Measurements from ENCODE around the gene TM4SF1.

DNA sequence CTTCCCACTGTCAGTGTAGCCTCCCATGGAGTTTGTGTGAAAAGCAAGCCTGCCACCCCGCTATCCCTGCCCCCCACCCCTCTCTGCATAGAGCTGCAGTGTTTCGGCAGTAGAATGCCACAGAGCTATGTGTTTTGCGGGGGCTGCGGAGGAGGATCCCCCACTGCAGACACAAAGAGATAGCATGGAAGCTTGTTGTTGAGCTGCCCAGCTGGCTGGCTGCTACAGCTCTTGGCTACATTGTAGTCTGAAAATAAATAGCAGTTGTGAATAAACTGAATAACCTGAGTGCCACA lies 53.2 kb upstream of the PLSCR5 start:
- PRO-cap, result no peak
- RAMPAGE, long total RNA, 2 experiments, result no peak in any of the 2 experiments

DNA sequence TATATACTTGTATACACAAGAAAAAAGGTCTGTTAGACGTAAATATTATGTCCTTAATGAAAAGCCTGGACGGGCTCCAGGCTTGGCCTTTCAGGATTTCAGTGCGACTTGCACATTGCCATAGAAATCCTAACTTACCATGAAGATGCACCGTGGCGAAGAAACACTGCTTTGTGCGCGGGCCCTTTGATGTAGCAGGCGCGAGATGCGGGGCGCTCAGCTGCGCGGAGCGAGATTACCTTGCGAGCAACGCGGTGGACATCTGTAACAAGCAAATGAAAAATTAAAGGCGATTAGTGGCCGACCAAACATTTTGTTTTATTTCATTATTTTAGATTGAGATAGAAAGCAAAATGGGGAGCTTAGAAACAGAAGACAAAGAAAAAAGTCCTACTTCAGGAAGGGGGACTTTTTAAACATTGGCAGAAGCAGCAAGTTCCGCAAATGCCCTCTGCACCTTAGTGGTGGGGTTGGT lies 17.7 kb downstream of the ZIC4 start:
- PRO-cap, result no peak
- RAMPAGE, long total RNA, 2 experiments, result no peak in any of the 2 experiments

DNA sequence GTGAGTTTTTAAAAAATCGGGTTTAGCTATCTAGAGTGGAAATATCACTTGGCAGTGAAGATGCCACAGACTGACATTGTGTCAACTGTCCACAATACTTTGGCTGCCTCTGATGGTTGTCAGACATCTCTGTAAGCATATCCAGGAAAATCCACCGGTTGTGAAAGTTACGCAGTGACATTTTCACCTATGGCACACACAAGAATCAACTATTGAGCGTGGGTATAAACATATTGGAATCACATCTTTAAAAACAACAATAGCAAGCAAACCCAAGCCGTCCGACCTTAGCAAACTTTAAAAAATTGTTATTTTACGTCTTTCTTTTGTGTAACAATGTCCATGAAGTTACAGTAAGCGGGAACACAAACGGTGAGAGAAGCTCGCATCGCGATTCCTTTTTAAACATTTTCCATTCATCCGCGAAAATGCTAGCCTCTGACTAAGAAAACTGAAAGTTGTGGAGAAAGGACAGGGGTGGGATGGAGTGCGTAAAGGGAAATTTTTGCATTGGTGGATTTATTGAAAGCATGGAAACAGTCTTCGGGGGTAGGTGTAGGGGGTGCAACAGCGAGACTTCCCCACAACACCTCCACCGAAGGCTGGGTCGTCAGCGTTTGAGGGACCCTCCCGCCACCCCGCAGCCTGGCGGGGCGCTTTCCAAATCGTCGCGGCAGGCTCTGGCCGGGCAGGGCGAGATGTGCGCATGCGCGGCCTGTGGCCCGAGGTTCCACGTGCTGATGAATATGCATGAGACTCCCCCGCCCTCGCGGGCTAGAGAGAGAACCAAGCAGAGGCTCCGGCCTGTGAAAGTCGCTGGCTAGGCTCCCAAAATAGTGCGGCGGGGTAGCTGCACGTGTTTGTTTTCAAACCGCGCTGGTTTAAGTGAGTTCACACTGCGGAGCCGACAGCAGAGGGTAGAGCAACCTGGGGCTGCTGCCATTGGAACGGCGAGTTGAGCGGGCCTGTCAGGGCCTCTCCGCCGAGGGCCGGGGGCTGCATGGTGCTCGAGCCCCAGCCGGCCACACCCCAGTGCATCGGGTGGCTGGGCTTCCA lies 9.7 kb downstream of the ZIC1 start:
- PRO-cap, result bidirectional peak, plus-strand start at position 888 of the sequence, minus-strand start at position 682 of the sequence
- RAMPAGE, long total RNA, 2 experiments, result no peak in any of the 2 experiments

GRCh38 chr3:148602203-148602686 lies 95.5 kb upstream of the AGTR1 start:
- PRO-cap, result no peak
- RAMPAGE, long total RNA, 2 experiments, result no peak in any of the 2 experiments

GRCh38 chr3:148731452-148731953 lies 33.8 kb downstream of the AGTR1 start:
- PRO-cap, result no peak
- RAMPAGE, long total RNA, 2 experiments, result no peak in any of the 2 experiments

GRCh38 chr3:148735145-148735559 lies 37.4 kb downstream of the AGTR1 start:
- PRO-cap, result no peak
- RAMPAGE, long total RNA, 2 experiments, result no peak in any of the 2 experiments

DNA sequence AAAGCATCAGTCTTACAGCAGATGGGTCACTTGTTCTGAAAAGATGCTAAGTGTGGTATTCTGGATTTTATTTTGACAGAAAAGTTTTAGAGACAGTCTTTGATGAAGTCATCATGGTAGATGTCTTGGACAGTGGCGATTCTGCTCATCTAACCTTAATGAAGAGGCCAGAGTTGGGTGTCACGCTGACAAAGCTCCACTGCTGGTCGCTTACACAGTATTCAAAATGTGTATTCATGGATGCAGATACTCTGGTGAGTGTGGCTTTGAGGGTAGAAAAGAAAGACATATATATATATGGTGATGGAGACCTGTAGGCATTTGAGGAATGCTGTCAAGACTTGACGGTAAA lies 4.9 kb downstream of the GYG1 start:
- PRO-cap, result no peak
- RAMPAGE, long total RNA, 2 experiments, result no peak in any of the 2 experiments

GRCh38 chr3:149031017-149031840 lies 39.9 kb downstream of the GYG1 start:
- PRO-cap, result no peak
- RAMPAGE, long total RNA, 2 experiments, result no peak in any of the 2 experiments

- PRO-cap, result no peak
- RAMPAGE, long total RNA, 2 experiments, result no peak in any of the 2 experiments
Observed at GRCh38 chr3:149373675-149374340, 3.6 kb downstream of the TM4SF1 start.

DNA sequence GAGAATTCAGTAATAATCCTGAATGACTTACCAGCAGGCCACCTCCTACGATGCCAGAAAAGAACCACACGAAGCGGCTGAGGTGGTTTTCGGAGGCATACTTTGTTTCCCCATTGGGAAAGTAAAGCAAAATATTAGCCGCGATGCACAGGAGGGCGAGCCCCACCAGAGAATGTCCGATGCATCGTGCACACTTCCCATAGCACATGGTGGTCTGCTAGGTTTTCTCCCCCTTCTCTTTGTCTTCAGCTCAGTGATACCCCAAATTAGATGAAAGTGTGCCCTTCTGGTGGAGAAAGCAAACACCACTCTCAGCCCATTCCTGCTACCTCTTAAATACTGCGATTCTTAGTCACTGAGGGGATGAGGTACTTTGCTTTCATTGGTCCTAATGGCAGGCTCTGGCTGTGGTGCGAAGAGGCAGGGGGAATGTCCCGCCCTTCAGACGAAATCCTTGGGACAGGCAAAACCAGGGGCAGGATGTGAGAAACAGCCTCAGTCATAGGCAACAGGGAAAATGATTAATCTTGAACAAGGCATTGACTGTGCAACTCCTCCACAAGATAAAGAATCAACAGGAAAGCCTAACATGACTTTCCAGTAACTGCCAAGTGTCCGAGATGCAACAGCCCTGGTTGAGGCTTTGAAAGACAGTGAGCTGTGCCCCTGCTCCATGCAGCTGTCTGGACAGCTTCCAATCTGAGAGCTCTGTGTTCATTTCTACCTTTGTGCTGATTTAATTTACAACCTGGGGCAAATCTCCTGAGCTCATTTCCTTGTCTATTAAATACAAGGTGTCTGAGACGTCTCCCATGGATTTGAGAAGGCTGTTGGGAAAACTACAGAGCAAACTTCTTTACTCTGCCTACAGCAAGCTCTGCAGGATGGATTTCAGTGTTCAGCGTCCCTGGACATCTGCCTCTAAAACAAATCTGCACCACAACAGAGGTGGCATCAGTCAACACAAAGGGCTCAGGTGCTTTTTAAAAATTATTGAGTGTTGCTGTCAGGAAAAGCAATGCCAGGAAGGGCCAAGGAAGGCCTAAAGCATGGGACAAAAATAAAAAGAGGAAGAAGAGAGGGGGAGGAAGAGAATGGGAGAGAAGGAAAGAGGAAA lies at the start of gene TM4SF1:
Gene TM4SF1, minus strand, starts transcription at position 310 of the 1,117 bp plus-strand sequence.
- PRO-cap, result bidirectional peak, plus-strand start at position 444 of the sequence, minus-strand start at position 393 of the sequence; unidirectional peak, plus-strand start at position 813 of the sequence
- RAMPAGE, long total RNA, 2 experiments, result start-site peak on the minus strand in 2 of 2 experiments, centred at positions 334 to 335 of the sequence, 28 reads per replicate

GRCh38 chr3:149381882-149383051 lies 4.8 kb upstream of the TM4SF1 start:
- PRO-cap, result no peak
- RAMPAGE, long total RNA, 2 experiments, result no peak in any of the 2 experiments

- PRO-cap, result no peak
- RAMPAGE, long total RNA, 2 experiments, result no peak in any of the 2 experiments
Observed at GRCh38 chr3:149536345-149537044, 62.0 kb downstream of the TM4SF4 start.

DNA sequence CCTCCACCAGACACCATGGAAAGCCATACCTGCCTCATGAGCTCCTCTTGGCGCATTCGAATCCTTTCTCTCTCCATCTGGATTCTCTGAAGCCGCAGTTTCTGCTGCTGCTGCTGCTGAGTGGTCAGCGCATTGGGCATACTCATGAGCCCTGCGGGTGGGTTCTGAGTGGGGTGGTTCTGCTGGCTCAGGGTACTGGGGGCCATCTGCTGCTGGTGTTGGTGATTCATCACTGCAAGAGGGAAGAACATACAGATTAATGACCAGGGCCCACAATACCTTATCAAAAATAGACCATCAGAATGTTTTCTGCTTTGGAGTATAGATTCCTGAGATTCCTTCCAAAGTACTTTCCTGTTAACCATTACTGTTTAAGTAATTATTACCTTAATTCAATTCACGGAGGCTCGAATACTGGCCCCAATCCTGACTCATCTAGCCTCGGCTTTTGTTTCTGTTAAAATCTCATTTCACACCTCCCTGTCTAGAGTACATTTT lies 67.9 kb downstream of the TM4SF4 start:
- PRO-cap, result no peak
- RAMPAGE, long total RNA, 2 experiments, result no peak in any of the 2 experiments

- PRO-cap, result no peak
- RAMPAGE, long total RNA, 2 experiments, result start-site peak on the minus strand in 1 of 2 experiments, at chr3:149638773-149639028 at its widest, 8 reads per replicate
Observed at GRCh38 chr3:149638405-149639293, 19.2 kb downstream of the WWTR1 start.

DNA sequence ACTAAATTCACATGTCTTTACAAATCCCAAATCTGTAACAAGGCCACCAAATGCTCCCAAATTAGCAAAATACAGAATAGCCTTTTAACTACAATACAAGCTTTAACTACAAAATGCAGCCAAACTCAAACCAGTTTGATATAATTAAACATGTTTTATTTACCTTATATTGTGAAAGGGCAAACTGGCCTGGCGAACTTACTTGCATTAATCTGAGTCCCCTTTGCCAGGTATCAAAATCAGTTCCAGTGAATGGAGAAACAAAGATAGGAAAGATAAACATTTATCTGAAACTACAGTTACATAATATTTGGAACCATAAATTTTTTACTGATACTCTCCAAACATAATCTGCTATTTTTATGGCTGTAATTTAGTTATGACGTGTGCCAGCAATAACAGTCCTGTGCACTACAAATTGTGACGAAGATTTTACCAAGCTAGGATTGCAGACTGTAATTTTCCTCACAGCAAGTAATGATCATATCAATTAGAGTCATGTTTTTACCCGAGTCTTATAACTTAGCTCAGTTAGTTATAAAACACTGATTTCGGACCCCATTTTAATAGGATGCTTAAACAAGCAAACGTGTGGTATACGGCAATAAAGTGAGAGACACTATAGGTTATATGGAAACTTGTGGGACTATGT lies 14.7 kb downstream of the WWTR1 start:
- PRO-cap, result no peak
- RAMPAGE, long total RNA, 2 experiments, result no peak in any of the 2 experiments

GRCh38 chr3:149703405-149704030 lies 45.7 kb upstream of the WWTR1 start:
- PRO-cap, result no peak
- RAMPAGE, long total RNA, 2 experiments, result no peak in any of the 2 experiments

- PRO-cap, result unidirectional peak, minus-strand start at chr3:149817105
- RAMPAGE, long total RNA, 2 experiments, result no peak in any of the 2 experiments
Observed at GRCh38 chr3:149816768-149817551, 3.9 kb downstream of the RNF13 start.

DNA sequence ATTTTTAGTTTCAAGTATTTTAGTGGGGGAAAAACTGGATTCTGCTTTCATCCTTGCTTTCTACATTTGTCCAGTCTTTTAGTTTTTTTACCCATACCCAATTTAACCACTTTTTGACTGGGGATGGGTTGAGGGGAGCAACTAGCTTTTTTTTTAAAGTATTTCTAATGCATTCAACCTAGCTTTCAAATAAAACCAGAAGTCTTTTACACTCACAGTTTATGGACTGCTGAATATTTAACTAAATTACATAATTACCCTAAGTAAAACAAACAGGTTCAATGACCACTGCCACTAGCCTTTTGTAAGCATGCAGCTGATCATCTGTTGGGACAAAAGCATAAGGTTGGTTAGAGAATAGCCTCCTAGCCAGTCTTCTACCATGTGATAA lies 13.4 kb downstream of the PFN2 start:
- PRO-cap, result no peak
- RAMPAGE, long total RNA, 2 experiments, result no peak in any of the 2 experiments

GRCh38 chr3:150022485-150023569 lies 52.1 kb upstream of the PFN2 start:
- PRO-cap, result no peak
- RAMPAGE, long total RNA, 2 experiments, result no peak in any of the 2 experiments

DNA sequence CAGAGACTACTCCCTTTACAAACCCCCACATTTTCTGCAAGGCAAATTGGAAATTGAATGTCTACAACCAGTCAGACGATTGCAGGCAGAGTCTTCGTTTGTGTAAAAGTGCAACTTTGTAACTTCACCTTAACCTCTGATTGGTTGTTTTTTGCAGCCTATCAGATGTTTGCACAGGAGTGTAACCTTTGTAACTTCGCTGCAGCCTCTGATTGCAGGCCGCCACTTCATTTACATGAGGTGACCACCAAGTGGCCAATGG lies 68.0 kb upstream of the PFN2 start:
- PRO-cap, result no peak
- RAMPAGE, long total RNA, 2 experiments, result no peak in any of the 2 experiments

Data from lower leg skin (tissue), 2 donors.